Frontal cortex (tissue), 2 donors: ENCODE measurements around a stretch of chr2.

DNA sequence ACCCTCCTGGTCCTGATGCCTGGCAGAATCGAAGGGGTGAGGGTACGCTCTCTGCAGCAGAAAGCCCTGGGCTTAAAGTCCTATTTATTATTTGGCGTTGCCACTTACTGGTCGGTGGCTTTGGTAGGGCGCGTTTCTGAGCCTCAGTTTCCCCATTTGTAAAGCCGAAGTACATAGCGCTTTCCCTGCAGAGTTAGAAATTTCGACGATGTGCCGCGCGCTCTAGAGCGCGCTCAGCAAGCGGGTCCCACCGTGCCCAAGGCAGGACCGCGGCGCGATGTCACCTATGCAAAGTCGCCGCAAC is 396 bp upstream of the MLPH start:
- RAMPAGE, long total RNA, result no peak

DNA sequence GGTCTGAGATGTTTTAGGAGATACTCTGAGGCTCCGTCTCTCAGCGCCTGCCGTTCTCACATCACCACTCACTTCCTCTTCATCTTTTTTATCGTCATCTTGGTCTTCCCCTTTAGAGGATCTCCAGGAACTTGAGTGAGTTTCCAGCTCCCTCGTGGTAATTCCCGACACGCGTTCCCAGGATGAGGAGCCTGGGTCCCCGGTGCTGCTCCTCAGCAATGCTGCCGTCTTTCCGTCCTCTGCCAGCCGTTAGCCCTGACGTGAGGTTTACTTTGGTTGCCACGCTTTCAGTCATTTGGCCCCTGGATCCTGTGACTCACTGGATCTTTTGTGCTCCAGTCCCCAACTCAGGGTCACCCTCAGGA is 16.2 kb downstream of the MLPH start:
- RAMPAGE, long total RNA, result no peak

- RAMPAGE, long total RNA, result no peak
Measured at GRCh38 chr2:237515916-237516606, 29.0 kb downstream of the MLPH start.

DNA sequence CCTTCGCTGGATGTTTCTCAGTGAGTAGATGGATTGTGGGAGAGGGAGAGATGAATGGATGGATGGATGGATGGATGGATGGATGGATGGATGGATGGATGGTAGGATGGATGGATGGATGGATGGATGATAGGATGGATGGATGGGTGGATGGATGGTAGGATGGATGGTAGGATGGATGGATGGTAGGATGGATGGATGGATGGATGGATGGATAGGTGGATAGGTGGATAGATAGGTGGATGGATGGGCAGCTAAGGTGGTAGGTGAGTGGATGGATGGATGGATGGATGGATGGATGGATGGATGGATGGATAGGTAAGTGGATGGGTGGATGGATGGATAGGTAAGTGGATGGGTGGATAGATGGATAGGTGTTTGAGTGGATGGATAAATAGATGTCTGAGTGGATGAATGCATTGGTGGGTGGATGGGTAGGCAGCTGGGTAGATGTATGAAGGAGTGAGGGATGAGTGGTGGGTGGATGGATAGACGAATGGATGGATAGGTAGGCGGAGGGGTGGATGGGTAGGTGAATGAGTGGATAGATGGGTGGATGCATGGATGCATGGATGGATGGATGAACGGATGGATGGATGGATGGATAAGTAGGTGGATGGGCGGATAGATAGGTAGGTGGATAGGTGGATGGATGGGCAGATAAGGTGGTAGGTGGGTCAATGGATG is 29.8 kb downstream of the MLPH start:
- RAMPAGE, long total RNA, result no peak

GRCh38 chr2:237700463-237701707 is 73.5 kb downstream of the LRRFIP1 start:
- RAMPAGE, long total RNA, result no peak

GRCh38 chr2:237722134-237722502 is 76.5 kb upstream of the RBM44 start:
- RAMPAGE, long total RNA, result no peak

GRCh38 chr2:237858278-237859437 is 765 bp upstream of the RAMP1 start:
- RAMPAGE, long total RNA, result no peak

DNA sequence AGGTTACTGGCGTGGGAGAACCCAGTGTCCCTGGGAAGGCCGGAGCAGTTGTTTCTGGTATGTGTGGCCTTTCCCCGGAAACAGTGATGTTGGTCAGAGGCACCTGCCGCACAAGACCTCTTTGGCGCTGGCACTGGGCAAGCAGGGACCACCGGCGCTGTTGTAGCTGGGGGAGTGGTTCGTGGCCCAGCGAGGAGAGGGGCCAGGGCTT is 1.1 kb downstream of the RAMP1 start:
- RAMPAGE, long total RNA, result no peak

GRCh38 chr2:237862610-237863050 is 3.2 kb downstream of the RAMP1 start:
- RAMPAGE, long total RNA, result no peak

DNA sequence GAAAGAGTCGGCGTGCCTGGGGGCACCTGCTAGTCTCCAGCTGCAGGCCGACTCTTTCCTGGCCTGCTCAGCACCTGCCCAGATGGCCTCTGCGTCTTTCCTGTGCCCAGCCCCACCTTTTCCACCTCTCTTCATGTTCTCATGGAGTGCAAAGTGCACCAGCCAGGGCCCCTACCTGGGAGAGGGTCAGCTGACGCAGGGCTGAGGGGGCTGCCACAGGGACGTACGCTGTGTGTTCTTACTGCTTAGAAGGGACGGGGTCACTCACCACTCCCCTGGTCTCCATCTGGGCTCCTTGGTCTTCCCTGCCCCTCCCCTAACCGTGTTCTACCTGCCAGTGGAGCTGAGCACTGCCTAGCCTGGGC is 8.5 kb downstream of the ERFE start:
- RAMPAGE, long total RNA, result no peak

DNA sequence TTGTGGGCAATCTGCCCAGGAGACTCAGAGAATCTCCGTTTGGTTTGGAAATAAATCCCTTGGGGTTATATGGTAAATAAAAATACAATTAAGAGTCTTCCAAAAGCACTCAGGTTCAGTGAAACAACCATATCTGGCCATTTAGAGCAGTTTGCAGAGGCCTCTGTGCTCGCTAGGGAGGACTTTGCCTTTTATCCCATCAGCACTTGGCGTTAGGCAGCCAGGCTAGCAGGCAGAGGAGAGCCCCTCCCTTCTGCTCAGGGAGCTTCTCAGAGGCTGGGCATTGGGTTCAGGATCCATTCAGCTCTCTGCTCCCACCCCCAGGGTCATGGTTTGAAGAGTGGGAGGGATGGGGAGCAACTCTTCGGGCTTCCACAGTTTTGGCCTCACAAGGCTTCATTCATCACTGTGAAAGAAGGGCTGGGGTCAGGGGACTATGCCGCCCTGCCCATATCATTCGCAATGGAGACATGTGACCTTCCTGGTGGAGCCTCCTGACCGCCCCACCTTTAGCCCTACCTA is 3.3 kb upstream of the HES6 start:
- RAMPAGE, long total RNA, result no peak

GRCh38 chr2:238252739-238253465 is 13.1 kb upstream of the HES6 start:
- RAMPAGE, long total RNA, result no peak

DNA sequence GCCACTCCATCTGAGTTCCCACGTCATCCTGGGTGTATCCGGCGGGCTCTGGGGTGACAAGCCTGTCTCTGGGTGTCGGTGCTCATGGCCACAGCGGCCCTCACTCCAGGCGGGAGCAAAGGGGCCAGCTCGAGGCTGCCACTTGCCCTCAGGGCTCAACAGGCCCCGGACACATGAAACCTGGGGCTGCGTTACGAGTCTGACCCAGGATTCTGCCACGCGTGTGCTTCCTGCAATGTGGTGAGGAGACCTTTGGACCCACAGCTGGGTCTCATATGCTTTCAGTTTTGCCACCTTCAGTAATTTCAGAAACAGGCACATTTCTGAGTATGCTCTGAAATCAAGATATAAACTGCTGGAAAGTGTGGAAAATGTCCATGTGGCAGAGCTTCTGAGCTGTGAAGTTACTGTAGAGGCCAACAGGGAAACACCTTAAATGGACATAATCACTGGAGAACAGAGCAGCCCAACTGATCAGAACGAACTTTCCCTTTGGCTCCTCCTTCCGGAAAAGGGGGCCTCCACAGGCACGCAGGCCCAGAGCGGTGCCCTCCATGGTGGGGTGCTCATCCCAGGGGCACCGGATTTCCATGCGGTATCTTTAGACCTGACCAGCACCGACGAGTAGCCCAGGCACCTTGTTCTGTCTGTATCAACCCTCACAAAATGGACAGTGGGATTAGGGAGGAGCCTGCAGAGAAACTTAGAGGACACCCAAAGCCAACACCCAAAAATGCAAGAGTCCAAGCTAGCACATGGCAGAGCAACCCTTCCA is 14.1 kb downstream of the PER2 start:
- RAMPAGE, long total RNA, result no peak

DNA sequence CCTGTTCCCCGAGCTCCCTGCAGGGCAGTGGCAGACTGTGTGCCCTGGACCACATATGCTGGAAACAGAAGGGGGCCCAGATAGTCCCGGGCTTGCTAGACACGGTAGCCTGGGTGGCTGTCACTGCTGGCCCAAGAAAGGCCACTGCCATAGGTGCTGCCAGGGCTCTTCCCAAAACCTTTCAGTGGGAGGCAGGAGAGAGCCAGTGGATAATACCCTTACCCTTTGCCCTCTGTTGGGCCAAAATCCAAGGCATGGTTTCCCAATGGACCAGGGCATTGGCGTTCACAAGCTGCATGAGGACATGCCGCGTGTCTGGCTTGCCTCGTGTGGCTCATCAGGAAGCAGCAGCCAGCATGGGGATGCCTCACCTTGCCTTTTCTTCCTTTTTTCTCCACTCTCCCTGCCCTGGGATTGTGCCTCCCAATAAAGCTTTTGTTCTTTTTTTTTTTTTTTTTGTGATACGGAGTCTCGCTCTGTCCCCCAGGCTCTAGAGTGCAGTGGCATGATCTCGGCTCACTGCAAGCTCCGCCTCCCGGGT is 9.3 kb upstream of the PER2 start:
- RAMPAGE, long total RNA, result no peak

DNA sequence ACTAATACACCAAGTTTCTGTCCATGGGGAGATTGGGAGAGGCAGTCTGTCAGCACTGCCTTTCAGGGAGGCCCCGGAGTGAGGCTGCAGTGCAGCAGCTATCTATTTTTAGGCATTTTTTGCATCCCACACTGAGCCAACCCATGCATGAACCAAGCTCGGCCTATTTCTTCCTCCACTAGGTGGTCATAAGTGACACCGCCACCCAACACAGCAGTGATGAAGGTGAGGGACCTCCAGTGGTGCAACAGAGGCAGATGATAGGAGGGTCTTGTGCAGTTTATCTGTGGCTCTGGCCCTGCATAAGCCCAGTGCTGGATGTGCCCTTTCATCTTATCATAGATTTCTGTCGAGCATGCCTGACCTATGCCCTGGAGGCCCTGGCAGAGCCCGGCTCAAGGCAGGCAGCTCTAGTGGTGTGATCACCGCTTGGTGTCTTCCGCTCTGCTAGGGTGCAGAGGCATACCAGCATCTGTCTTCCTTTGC is 13.9 kb upstream of the TRAF3IP1 start:
- RAMPAGE, long total RNA, result no peak

DNA sequence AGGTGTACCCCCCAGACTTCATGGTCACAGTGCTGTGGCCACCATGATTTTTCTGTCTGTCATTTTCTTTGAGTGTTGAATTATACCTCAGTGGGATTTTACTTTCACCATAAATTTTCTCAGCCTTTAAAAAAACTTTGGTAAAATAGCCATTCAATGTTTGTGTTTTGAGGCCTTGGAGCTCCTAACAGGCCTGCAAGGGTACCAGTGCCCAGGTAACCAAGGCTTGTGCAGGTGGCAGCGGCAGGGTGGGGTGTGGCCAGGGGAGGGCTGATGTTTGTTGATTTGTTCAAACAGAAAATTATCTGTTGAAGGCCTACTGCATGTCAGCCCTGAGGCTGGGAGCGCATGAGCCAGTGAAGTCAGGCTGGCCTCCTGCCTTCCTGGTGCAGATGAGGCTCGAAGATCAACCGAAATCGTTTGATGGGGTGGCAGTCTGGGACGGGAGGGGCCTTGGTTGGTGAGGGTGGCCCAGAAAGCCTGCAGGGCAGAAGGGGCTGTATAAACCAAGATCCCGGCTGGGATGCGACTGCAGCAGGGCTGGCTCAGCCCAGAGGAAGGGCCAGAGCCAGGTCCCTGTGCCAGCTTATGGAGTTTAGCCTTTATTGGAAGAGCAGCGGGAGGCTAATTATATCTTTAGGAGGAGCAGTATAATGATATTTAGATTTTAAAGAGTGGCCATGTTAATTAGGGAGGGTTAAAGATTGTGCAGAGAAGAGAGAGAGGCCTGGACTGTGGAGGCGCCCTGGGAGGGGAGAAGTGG is 24.8 kb downstream of the TRAF3IP1 start:
- RAMPAGE, long total RNA, result no peak

- RAMPAGE, long total RNA, result no peak
Measured at GRCh38 chr2:238558876-238559231, 132.1 kb downstream of the ASB1 start.

GRCh38 chr2:238596659-238597026 is 169.9 kb downstream of the ASB1 start:
- RAMPAGE, long total RNA, result no peak

DNA sequence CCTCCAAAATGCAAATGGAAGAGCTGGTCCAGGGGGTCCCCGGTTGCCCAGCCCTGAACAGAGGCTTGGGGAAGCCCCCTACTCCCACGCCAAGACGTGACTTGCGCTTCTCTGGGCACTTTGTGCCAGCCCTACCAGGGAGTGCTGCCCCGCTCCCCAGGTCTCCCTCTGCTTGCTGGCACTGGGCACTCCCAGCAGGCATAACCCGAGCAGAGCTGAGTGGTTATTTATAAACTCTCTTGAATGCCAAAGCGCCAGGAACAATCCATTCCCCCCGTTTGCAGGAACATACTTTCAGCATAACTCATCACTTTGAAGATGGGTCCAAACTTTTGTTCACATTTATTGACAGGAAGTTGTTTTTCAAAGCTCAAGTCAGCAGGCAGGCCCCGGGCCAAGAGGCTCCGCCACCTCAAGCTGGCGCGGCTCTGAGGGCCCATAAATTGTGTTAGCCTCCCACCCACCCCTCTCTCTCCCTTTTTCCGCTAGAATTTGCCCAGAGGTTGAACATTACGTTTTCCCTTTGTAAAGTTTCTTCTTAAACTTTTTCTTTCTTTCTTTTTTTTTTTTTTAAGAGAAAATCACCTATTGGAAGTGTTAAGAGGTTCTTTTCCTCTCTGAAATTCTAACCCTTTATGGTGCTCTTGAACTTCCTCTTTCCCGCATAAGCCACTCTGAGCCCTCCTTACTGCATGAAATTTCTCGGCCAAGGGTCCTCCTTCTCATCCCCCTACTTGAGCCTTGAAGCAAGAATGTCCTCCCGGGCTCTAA is 170.5 kb downstream of the ASB1 start:
- RAMPAGE, long total RNA, result no peak

- RAMPAGE, long total RNA, result no peak
Measured at GRCh38 chr2:238724722-238725141, 123.2 kb upstream of the TWIST2 start.